Amniotic epithelial cell (primary cell): ENCODE measurements around a stretch of chr4.

DNA sequence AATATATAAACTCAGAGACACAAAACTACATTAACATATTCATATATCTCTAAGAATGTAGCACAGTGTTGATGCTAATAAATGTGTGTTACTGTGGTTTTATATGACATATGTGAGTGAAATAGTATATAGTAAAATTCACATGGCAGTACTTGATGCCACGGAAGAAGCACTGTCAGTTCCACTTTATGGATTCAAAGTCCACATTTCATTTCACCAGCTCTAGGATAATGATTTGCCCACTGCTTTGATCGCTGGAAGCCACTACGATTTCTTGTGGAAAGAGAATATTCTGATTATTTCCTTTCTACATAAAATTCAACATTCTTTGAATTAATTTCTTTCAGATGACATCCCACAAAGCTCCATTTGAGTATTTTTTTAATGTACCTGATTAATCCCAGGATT is 358.1 kb upstream of the ADGRA3 start:
- RRBS, result no CpG with 5 or more reads among the region's 3 CpGs

DNA sequence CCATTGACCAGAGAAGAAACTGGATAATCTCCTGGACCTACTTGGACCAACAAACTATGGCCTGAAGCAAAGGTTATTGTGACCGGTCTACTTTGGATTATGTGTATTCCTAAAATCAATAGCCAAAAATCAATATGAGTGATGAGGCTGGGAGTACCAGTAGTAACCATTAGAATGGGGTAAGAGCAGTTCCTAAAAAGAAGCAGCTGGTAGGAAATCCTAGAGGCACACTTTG is 249.3 kb downstream of the PPARGC1A start:
- RRBS, result no CpG with 5 or more reads among the region's 1 CpG

GRCh38 chr4:23876066-23876769 is 13.6 kb downstream of the PPARGC1A start:
- RRBS, result no CpG with 5 or more reads among the region's 3 CpGs

GRCh38 chr4:23930579-23931456 is 41.0 kb upstream of the PPARGC1A start:
- RRBS, result no CpG with 5 or more reads among the region's 10 CpGs

DNA sequence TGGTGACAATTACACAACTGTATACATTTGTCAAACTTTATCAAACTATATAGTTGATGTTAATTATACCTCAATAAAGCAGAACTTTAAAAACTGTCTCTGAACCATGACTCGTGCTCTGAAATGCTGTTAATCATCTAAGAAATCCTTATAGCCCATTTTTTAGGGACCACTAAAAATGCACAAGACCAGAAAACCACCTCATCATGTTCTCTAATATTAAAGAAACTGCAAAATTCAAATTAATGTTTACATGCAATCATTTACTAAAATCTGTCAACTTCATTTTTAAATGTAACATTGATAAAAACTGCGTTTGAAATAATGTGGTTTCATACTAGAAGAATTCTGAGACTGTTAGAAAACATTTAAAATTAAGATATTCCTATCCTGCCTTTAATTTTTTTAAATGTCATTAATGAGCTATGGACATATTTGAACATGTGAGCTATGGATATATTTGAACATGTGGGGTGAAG is 60.1 kb downstream of the DHX15 start:
- RRBS, result no CpG with 5 or more reads among the region's 2 CpGs

GRCh38 chr4:24539806-24540589 is 44.4 kb downstream of the DHX15 start:
- RRBS, result no CpG with 5 or more reads among the region's 4 CpGs

- RRBS, result 21% methylated on average over 1 of the region's 15 CpGs
These were observed 73.6 kb upstream of the DHX15 start for GRCh38 chr4:24657807-24658472.

DNA sequence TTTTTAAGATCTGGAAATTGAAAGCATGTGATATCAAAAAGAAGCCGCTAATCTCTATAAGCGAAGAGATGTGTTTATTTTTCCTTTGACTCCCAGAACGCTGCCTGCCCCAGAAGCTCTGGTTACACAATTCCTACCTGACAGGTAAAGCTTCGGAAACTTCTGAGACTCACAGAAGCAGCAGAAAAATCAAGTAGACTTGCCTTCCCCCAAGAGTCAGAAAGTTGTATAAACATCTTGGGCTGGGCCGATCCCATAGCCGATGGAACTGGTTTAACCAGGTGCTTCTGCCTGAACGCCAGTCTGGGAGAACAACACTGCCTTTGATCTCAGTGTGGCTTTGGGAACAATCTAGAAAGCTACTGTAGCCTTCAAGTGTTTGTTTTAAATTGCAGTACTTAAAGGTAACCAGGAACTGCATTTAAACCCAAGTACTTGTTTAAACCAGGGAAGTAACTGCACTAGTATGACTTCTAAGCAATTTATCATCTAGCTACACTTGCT is 12.7 kb upstream of the ZCCHC4 start:
- RRBS, result no CpG with 5 or more reads among the region's 7 CpGs

GRCh38 chr4:25652042-25652713 is 3.5 kb upstream of the SLC34A2 start:
- RRBS, result no CpG with 5 or more reads among the region's 7 CpGs

DNA sequence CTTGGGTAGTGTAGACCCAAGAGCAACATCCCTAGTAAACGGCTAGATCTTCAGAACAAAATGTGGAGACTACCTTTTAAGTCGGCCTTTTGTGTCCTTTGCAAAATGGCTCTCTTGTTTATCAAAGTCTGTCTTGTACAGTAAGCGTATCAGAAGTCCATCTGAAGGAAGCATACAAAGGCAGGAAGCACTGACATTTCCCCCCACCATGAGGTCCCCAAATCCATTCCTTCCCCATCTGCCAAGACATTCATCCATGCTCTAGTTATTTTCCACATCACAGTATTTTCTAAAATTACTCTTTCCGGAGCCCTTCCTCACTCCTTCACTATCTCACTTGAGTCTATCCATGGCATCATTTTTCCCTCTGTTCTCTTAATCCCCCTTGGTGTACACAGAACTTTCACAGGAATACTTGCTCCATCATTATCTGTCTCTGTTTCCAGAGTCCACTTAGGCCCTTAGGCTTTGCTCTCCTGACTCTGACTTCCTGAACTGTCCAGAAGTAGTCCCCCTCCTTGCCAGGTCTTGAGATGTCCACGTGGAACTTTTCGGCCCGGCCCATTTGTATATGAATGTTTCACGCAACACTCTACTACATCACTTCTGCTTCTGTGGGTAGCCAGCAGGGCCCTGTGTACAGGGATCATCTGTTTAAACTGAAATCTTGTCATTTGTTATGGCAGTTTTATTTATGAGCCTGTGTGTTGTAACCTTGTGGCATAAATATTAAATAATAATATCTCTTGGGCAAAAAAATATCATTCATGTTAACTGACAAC is 2.1 kb downstream of the SEL1L3 start:
- RRBS, result no CpG with 5 or more reads among the region's 8 CpGs

DNA sequence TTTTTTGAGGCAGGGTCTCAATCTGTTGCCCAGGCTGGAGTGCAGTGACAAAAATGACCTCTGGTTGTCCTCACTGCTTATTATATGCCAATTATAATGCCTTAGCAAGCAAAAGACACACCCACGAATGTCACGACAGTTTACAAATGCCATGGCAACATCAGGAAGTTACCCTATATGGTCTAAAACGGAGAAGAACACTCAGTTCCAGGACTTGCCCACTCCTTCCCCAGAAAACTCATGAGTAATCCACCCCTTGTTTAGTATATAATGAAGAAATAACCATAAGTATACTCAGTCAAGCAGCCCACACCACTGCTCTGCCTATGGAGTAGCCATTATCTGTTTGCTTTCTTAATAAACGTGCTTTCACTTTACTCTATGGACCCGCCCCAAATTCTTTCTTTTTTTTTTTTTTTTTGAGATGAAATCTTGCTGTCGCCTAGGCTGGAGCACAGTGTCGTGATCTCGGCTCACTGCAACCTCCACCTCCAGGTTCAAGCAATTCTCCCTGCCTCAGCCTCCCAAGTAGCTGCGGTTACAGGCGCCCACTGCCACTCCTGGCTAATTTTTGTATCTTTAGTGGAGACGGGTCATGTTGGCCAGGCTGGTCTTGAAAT is 106.2 kb downstream of the SMIM20 start:
- RRBS, result no CpG with 5 or more reads among the region's 11 CpGs

- RRBS, result no CpG with 5 or more reads among the region's 2 CpGs
These were observed 137.0 kb downstream of the SMIM20 start for GRCh38 chr4:26051114-26051385.

DNA sequence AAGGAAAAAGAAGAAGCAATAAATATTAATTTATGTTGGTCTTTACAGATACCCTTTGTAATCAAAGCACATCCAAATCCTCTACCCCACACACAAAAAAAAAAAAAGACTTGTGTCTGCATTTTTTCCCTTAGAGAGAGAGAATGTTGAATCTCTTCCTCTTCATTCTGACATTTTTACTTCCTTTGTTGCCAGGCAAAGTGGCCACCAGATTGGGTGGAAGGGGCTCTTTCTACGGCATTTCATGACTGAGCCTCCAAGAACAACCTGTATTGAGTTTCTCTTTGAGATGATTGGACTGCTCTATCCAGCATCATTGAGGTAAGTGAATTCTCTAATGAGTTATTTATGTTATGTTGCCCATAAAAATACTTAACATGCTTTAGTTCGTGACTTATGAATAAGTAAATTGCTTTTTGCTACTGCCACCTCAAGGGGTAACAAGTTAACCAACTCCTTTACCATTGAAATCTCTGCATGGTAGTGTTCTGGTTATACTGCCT is 157.5 kb upstream of the RBPJ start:
- RRBS, result no CpG with 5 or more reads among the region's 2 CpGs

DNA sequence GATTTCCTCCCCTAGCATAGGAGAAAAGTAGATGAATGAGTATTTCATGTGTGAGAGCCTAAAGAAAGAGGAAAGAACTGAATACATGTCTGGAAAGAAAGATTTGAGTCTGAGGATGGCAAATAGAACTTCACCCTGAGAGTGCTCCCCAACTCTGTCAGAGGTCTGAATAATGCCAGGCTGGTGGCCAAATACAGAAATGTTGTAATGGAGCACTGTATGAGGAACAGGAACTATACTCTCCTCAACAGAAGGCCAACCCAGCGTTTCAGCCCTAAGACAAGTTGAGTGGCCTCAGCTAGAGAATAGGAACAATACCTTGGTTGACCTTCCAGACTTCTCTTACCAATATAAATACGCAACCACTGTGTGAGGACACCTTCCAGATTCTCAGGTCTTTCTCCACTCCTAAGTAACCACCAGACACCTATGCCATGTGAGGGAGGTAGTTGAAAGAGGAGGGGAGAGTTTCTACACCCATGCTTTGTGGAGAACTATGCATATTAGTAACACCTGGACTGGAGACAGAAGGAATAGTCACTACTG is 94.5 kb upstream of the STIM2 start:
- RRBS, result no CpG with 5 or more reads among the region's 2 CpGs

- RRBS, result 71% methylated on average over 3 of the region's 11 CpGs
These were observed 33.9 kb upstream of the STIM2 start for GRCh38 chr4:26826479-26827337.

GRCh38 chr4:26864770-26865382 is 4.2 kb downstream of the STIM2 start:
- RRBS, result no CpG with 5 or more reads among the region's 3 CpGs

DNA sequence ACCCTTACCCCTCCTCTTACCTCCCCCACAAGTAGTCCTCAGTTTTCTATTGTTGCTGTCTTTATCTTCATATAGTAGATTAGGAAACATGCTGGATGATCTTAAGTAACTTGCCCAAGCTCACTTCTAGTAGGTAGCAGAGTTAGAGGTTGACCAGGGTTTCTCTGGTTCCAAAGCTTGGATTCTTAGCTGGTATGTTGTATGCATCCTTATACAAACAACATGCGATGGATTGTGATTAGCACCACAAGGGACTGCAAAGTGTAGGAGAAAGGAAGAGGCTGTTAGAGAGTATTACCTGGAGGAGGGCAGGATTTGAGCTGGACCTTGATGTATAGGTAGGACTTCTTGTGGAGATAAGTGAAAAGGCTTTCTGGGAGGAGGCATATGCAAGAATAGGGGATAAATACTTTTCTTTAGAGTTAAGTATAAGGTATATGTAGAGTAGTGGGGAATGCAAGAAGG is 5.6 kb downstream of the STIM2 start:
- RRBS, result no CpG with 5 or more reads among the region's 1 CpG

GRCh38 chr4:26886960-26887503 is 26.4 kb downstream of the STIM2 start:
- RRBS, result no CpG with 5 or more reads among the region's 4 CpGs

- RRBS, result no CpG with 5 or more reads among the region's 9 CpGs
These were observed 161.9 kb downstream of the STIM2 start for GRCh38 chr4:27022535-27022917.